ENCODE data around the genes OSBP2 and MORC2.

DNA sequence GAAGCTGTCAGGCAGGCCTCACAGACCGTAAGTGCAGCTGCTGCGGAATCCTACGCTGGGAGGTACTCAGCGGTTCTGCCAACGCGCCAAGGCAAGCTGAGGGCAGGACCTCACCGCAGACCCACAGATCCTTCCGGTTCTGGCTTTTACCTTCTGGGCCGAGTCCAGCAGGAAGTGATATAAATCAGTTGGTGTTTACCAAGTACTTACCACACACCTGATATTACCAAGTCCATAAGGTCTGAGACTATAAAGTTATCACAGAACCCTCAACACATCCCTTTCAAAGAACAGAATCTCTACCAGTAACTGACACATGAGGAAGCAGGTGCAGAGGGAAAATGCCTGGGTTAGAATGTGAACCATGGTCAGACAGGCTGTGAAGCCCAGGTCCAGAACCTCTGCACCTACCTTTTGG is 1.6 kb upstream of the GAL3ST1 start:
- PRO-cap, 2 experiments, result no peak in any of the 2 experiments

DNA sequence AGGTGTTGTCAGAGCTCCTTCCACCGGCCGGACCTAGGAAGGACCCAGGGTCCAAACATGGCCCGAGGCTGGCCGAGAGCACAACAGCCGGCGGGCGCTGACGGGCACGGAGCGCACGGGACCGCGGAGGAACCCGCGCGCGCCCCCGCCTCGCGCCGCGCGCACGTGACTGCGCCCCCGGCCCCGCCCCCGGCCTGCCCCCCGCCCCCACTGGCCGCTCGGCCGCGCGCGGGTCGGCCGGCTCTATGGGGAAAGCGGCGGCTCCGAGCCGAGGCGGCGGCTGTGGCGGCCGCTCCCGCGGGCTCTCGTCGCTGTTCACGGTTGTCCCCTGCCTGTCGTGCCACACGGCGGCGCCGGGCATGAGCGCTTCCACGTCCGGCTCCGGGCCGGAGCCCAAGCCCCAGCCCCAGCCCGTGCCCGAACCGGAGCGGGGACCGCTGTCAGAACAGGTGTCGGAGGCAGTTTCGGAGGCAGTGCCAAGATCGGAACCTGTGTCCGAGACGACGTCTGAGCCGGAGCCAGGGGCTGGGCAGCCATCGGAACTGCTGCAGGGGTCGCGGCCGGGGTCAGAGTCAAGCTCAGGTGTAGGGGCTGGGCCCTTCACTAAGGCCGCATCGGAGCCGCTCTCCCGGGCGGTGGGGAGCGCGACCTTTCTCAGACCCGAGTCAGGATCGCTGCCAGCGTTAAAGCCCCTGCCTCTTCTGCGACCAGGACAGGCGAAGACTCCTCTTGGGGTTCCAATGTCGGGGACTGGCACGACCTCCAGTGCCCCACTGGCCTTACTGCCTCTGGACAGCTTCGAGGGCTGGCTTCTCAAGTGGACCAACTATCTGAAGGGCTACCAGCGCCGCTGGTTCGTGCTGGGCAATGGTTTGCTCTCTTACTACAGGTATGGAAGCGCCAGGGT is at the start of gene OSBP2:
TSS of gene OSBP2 (plus strand) at position 210 of the 907 bp plus-strand sequence.
- PRO-cap, 2 experiments, result peak in 2 of 2 experiments; most common plus-strand start position 210 of the sequence (in 2); most common minus-strand start position 317 of the sequence (in 2)

DNA sequence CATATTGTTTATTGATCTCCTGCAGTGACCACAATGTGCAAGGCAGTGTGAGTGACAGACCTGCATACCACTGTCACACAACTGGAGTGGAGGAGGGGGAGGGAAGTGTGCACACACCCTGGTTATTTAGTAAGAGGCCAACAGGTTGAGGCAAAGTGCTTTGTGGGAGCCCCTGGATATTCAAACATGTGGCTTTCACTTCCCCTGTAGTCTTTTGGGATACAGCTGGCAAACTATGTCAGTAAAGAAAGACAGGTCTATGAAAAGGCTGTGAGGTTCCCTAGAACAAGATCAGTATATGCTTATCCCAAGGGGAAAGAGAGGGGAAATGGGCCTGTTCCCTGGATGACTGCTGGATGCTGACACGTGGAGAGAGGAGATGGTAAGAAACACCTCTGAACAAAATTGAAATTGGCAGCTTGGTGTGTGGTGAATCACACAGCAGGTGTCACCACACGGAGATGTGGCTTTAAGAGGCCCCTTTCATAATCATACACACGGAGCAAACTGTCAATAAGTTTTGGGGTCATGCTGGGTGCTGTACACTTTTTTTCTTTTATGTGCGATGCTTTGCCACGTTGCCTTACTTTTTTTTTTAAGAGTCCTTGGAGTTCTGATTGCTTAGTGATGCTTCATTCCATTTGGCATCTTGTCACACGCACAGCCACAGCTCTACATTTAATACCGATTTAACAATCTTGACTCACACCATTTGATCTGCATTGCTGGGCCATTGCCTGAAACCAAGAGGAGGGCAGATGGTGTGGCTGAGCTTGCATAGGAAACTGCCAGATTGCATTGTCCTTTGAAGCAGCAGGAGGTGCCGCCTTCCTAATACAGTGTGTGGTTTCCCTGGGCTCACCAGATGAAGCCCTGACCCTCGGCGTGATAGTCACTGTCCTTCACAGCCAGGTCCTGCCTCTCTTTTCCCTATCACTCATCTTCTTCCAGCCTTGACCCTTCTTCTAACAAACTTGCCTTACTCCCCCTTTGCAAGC is 11.4 kb downstream of the OSBP2 start:
- PRO-cap, 2 experiments, result no peak in any of the 2 experiments

DNA sequence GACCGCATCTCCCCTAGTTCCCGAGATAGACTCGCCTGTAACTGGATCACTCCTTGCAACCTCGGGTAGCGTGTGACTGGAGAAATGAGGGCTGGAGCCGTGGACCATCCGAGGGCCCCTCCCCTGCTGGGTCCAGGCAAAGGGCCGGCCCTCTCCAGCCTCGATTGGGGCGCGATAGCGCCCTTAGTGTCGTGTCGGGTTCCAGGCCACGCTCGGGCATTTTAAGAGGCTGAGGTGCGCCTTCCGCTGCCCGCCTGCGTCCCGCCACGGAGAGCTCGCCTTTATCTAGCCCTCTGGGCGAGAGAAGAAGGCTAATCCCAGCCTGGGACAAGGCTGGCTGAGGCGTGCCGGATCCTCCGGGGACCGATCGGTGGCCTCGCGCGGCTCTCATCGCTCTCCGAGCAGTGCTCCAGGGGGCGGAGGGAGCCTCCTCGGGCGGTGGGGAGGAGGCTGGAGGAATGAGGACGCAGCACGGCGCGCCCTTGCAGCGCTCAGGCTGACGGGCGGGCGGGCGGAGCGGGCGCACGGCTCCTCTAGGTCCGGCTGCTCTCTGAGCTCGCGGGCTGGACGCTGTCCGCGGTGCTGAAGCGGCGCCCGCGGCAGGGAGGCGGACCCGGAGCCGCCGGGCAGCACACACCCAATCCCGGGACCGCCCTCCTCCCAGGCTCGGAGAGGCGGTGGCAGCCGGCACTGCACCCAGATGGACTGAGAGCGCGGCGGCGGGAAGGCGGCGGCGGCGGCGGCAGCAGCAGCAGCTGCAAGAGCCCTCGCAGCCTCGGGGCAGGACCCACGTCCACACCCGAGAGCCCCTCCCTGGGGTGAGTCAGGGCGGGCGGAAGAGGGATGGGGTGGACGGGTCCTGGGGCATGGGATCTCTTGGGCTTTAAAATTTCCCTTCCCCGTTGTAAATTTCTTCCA is 107.9 kb downstream of the OSBP2 start:
- PRO-cap, 2 experiments, result no peak in any of the 2 experiments

DNA sequence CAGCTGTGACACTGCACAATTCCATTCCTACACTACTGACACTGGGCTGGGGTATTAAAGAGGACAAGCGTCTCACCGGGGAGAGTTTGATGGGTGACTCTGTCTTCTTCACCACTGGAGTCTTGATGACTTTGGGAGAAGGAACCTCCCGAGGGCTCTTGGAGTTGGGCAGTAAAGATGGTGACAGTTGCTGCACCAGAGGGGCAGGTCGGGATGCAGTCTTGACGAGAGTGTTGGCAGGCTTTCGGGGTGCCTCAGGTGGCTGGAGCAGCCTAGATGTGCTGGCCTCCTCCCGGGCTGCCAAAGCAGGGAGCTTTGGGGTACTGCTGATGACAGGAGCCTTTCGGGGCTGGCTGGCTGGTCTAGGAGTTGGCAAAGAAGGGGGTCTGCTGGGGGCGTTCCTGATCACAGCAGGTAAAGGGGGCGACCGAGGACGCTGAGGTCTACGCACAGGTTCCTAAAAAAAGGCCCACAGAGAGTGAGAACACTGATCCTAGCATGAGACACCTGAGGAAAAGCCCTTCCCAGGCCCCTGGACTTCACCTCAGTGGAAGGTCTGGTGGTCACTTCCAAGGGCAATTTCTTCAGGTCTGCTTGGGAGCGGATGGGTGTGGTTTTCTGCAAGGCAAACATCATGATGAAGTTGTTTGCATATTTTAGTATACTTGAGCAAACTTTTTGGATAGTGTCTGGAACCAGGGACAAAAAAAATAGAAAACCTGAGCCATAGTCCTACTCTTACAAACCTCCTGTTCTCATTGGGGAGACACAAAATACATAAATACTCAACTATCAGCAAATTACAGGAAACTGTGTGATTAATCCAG is 33.7 kb downstream of the MORC2 start:
- PRO-cap, 2 experiments, result no peak in any of the 2 experiments

- PRO-cap, 2 experiments, result peak in 2 of 2 experiments; most common plus-strand start chr22:30968625 (in 2); most common minus-strand start chr22:30968770 (in 2)
Observed at GRCh38 chr22:30968113-30969140, at the start of gene MORC2. TSS of gene MORC2 (minus strand) at chr22:30968774.

- PRO-cap, 2 experiments, result no peak in any of the 2 experiments
Observed at GRCh38 chr22:30978065-30979077, 9.8 kb upstream of the MORC2 start.

GRCh38 chr22:31087673-31088161 is 6.6 kb downstream of the SMTN start:
- PRO-cap, 2 experiments, result no peak in any of the 2 experiments

DNA sequence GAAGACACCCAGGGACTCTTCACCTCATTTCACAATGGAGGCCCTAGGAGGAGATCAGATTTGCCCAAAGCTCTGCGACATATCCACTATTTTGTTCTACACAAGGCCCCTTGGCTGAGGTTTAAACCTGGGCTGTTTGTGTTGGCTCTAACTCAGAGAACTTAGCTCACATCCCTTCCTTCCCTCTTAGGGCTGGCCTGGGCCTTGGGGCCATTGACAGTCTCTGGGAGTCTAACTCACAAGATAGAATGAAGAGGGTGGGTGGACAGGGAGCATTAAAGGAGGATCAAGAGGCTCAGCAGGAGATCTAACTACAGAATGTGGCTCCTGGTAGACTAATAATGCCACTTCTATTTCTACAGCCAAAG is 8.2 kb upstream of the PLA2G3 start:
- PRO-cap, 2 experiments, result no peak in any of the 2 experiments

DNA sequence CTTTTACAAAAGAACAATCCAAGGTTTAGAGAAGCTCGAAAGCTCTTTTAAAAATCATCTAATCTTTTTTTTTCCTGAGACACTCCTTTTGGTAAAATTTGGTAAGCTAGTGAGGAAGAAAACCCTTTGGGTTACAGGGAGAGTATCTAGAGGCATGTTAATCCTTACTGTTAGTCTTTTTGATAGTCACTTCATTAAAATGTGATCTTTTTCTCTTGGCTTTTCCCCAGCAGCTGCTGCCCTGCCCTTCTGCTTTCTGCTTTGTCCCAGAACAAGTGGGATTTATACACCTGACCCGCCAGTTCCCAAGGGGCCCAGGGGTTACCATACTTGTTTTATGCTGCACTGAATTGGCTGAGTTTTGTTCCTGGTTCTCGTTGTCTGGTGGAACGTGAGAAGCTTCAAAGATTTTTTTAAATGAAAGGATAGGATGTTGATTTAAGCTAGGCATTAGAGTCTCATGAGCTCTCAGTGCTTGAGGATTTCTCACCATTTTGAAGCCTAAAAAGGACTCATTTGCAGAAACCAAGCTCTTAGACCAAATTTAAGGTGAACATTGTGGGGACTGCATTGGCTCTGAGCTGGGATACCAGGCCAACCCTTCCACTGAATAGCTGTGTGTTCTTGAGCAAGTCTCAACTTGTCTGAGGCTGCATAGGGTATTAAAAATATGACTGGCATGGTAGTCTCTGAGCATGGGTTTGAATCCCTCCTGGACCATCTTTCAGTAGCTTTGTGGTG is 6.5 kb downstream of the LIMK2 start:
- PRO-cap, 2 experiments, result no peak in any of the 2 experiments

DNA sequence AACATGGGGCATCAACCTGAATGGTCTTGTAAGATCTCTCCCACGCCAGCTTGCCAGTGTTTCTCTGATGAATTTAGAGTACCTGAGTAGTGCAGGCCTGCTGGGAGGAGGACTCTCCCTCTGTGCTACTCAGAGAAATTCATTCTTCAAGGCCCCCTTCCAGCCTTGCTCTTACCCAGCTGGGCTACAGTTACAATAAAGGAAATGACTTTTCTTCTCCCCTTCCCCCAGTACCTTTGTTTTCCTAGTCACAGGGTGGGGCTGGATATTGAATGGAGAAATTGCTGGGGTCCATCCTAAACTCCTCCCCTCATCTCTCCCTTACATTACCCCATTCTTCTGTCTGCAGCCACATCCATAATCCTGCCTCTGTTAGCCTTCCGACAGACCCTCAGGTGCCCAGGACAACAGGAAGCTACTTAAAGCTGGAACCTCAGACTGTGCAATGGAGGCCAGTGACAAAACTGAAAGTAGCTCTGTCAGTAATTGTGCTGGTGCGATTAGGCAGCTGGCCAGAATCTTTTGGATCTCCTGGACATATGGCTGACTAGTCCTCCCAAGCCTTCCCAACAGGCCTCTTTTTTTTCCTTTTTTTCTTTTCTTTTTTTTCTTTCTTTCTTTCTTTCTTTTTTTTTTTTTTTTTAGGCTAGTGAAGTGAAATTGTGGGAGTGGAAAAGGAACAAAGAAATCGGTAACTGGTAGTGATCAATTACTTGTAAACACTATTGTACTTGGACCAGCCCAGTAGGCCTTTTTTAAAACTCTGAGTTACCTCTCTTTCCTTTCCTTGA is 17.5 kb downstream of the LIMK2 start:
- PRO-cap, 2 experiments, result no peak in any of the 2 experiments

GRCh38 chr22:31250641-31251326 is 38.7 kb downstream of the LIMK2 start:
- PRO-cap, 2 experiments, result no peak in any of the 2 experiments

DNA sequence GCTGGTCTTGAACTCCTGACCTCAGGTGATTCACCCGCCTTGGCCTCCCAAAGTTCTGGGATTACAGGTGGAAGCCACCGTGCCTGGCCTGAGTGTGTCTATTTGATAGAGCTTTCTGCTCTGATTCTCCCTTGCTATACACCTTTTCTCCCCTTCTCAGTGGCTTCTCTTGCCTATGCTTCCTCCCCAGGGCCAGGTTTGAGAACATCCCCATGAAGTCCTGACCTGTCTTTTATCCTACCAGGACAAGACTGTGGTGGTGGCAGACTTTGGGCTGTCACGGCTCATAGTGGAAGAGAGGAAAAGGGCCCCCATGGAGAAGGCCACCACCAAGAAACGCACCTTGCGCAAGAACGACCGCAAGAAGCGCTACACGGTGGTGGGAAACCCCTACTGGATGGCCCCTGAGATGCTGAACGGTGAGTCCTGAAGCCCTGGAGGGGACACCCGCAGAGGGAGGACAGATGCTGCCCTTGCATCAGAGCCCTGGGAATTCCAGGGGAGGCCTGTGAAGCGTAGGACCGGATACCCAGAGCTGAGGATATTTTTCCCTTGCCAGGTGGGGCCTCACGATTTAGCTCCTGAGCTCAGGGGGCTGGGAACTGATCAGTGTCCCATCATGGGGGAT is 19.9 kb downstream of the PIK3IP1 start:
- PRO-cap, 2 experiments, result no peak in any of the 2 experiments

DNA sequence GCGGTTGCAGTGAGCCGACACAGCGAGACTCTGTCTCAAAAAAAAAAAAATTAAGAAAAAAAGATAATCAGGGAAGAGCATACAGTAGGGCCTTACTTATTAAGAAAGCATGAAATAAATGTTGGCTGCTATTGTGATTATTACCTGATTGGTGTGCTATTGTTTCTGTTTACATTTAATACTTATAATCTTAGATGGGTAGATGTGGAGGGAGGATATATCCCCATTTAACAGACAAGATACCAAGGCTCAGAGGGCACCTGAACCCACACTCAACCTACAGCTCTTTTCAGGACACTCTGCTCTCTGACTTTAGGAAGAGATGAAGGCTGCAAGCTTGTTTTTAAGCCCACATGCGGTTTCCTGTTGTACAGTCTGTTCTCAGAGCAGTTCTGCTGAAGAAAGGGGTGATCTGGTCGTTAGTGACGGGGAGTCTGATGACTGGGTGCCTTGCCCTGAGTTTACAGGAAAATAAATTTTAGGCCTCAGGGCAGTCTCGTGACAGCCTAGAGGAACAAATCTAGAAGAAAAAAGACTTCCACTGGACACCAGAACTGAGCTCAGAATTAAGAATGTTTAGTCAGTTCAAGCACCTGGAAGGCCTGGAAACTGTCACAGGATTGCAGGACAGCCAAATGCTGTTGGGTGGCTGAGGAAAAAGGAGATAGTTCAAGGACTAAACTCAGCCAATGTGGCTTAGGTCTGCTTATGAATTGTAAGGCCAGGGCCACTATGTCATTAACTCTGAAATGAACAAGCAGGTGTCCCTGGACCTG is 6.0 kb downstream of the PIK3IP1 start:
- PRO-cap, 2 experiments, result no peak in any of the 2 experiments

DNA sequence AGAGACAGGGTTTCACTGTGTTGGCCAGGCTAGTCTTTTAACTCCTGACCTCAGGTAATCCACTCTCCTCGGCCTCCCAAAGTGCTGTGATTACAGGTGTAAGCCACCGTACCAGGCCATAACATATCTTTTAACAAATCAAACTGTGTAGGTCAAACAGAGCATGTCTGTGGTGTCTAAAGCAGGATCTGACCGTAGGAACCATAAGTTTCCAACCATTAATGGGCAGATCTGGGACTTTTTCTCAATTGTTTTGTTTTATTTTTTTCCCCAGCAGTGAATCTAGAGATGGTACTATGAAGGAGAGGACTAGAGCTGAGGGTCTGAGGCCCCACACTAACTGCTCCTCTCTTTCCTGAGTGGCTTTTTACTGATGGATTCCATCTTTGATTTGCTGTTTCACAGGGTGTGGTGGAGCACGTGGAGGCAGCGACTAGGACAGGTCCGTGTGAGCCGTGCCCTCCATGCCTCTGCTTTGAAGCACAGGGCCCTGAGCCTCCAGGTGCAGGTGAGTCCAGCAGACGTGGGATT is 64.6 kb downstream of the SFI1 start:
- PRO-cap, 2 experiments, result no peak in any of the 2 experiments

GRCh38 chr22:31579793-31580237 is 82.2 kb downstream of the PISD start:
- PRO-cap, 2 experiments, result no peak in any of the 2 experiments

- PRO-cap, 2 experiments, result no peak in any of the 2 experiments
Observed at GRCh38 chr22:31951637-31952485, 7.5 kb downstream of the YWHAH start.

- PRO-cap, 2 experiments, result no peak in any of the 2 experiments
Observed at GRCh38 chr22:32101820-32102321, 57.2 kb downstream of the C22orf42 start.

GRCh38 chr22:32331138-32331748 is 26.4 kb upstream of the RFPL3 start:
- PRO-cap, 2 experiments, result no peak in any of the 2 experiments

DNA sequence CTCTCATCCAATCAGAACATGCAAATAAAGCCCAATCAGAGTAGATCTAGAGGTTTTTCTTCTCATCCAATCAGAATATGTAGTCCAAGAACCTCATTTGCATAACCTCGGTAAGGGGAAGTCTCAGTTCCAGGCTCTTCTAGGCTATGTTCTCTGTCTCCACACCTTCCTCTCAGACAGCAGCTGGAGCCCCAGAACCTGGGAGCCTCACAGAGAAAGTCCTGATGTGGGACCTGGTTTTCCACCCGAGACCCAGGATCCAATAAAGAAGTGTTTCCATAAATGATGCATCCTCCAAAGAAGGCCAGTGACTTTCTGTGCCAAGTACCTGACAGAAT is 2.5 kb upstream of the RFPL3 start:
- PRO-cap, 2 experiments, result no peak in any of the 2 experiments